RPMI7951 (cell line): ENCODE data around the genes CHPT1, WASHC3 and PARPBP.

DNA sequence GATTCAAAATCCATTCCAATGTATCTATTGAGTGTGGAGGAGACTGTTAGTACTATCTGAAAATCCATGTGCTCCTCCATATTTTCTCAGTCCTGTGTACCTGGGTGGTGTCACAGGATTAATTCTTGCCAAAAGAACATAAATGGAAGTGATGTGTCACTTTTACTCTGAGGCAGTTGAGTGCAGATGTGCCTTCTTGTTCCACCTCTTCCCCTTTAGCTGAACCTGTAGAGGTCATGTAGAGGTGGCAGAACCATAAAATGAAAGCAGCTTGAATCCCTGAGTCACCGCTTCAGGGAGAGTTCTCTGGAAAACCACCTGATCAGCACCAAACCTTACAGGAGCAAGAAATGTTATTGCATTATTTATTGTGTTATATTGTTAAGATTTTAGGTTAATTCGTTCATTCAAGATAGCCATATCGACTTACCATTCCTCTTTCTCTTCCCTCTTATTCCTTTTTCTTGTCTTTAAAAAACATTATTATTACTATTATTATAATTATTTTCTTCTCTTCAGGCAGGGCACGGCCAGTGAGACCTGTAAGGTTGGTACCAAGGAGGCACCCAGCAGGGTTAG lies 14.6 kb upstream of the SLC25A3 start:
- RAMPAGE, long total RNA = no peak

- RAMPAGE, long total RNA = no peak
Measured at GRCh38 chr12:98594813-98595574, 1.5 kb downstream of the SLC25A3 start.

DNA sequence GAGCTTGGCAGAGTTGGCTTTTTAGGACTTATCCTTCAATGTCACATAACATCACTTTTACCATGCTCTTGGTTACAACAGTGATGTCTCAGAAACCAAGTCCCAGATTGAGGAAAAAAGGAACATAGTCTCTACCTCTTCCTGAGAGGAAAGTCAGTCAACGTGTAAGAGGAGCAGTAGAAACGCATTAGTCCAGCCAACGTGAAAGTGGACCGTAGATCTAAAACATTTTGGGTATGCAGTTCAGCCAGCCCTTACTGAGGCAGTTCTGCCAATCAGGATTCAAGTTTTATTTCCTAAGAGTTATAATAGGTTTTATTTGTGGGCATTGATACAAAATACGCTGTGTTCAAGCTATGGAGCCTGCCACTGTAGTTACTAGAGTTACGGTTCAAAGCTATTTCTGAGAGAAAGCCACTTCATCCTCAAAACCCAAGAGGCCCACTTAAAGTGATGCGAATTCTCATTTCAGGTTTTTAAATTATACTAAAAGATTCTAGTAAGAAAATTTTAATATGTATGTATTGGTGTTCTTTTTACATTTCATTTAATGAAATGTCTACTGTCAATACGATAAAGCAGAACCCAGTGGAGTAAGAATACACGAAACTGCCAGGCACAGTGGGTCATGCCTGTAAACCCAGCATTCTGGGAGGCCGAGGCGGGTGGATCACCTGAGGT lies 10.0 kb downstream of the SLC25A3 start:
- RAMPAGE, long total RNA = no peak

DNA sequence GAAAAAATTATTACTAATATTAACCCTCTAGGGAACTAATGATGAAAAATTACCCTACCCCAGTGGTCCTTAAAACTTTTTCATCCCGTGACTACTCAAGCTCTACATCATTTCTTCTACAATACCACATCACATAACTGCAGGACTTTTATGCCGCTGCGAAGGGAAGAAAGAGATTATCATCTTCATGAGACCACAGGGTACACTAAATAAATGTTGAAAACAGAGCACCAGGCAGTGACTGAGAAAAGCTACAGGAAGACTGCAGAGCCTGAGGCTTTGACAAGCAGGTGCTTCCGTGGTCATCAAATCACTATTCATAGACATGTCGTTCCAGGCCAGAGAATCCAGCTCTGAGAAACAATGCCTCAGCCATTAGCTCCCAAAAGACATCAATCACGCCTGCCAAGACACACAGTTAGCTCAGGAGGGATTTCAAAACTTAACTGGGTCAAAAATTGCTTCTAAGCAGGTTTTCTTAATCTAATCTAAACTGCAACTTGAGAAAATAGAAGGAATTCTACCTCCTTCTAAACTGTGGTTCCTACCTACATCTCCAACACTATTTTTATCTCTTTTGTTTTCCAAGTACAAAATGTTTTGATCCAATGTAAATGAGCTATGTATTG lies 47.2 kb upstream of the GARIN6 start:
- RAMPAGE, long total RNA = no peak

- RAMPAGE, long total RNA = no peak
Measured at GRCh38 chr12:100329625-100330398, 27.1 kb upstream of the SLC17A8 start.

- RAMPAGE, long total RNA = no peak
Measured at GRCh38 chr12:100504683-100505353, 31.2 kb downstream of the NR1H4 start.

DNA sequence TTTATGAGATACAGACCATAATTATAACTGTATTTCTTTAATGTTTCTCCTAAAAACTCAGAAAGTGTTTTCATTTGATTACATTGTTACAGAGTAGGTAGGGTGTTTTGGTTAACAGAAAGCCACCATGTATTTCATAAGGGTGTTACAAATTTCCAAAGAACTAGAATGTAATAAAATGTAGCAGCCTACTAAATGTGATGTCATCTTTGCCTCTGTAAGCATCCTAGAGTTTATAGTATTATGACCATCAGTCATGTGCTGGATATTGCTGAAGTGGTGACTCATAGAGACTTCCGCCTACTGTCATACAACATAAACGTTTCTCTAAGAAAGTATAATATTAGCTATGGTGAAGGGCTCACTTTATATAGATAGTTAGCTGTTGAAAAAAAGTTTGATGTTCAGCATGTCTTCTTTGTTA lies 3.2 kb downstream of the GAS2L3 start:
- RAMPAGE, long total RNA = no peak

GRCh38 chr12:101146279-101146939 lies 63.6 kb downstream of the SLC5A8 start:
- RAMPAGE, long total RNA = no peak

- RAMPAGE, long total RNA = no peak
Measured at GRCh38 chr12:101597094-101597815, 2.5 kb downstream of the MYBPC1 start.

DNA sequence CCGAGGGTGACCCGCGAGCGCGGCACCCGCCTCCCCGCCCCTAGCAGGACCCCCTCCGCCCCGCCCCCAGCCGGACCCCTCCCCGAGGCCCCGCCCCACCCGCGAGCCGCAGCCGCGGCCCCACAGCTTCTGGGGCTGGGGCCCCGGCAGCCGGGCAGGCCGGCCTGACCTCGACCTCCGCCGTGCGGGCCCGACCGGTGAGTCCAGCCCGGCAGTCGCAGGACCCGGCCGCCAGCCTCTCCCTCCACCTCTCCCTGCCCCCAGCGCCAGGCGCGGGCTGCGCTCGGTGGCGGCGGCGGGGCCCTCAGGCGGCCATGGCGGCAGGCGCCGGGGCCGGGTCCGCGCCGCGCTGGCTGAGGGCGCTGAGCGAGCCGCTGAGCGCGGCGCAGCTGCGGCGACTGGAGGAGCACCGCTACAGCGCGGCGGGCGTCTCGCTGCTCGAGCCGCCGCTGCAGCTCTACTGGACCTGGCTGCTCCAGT lies at the start of gene CHPT1:
Gene CHPT1 (plus strand): TSS at position 93 of the 480 bp plus-strand sequence.
- RAMPAGE, long total RNA = no peak

DNA sequence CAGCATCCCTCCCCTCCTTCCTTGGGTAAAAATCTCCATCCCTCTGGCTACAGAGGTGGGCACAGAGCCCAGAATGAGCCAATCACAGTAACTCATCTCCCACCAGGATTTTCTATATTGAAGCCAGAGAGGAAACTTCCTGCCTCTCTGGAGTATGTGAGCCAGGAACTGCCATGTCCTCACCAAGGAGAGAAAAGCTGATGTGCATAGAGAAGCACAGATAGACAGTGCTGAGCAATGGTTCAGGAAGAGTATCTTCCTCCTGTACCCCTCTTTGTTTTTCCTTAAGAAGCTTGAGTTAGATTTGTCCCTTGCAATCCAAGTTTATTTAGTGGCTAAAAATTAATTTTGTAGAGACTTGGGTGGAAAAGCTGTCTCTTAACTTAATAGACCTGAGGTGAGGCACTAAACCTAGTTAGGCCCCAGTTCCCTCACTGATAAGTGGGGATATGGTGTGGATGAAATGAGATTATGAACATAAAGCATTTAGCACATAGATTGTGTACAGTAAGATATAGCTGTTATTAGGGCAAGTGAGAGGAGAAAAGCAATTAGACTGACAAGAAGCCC lies 3.3 kb upstream of the SYCP3 start:
- RAMPAGE, long total RNA = no peak

GRCh38 chr12:101791233-101791742 lies 39.5 kb downstream of the GNPTAB start:
- RAMPAGE, long total RNA = no peak

GRCh38 chr12:101875509-101875903 lies 1.9 kb upstream of the DRAM1 start:
- RAMPAGE, long total RNA = no peak

GRCh38 chr12:101877830-101878259 lies 465 bp downstream of the DRAM1 start:
- RAMPAGE, long total RNA = no peak

DNA sequence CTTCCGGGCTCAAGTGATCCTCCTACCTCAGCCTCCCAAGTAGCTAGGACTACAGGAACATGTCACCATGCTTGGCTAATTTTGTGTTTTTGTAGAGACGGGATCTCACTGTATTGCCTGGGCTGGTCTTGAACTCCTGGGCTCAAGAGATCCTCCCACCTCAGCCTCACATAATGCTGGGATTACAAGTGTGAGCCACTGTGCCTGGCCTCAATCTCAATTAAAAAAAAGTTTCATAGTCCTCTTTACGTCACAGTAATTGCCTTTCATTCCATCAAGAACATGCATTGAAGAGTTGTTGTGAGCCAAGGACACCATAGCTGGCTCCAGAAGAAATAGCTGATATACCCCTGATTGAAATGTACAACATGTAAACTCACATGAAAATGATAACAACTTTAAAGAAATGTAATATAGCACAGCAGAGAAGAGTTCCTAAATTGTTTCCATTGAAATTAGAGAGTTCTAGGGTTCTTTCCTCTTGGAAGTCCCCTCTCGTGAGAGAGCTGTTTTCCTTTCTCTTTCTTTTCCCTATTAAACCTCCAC lies 11.6 kb downstream of the DRAM1 start:
- RAMPAGE, long total RNA = no peak

DNA sequence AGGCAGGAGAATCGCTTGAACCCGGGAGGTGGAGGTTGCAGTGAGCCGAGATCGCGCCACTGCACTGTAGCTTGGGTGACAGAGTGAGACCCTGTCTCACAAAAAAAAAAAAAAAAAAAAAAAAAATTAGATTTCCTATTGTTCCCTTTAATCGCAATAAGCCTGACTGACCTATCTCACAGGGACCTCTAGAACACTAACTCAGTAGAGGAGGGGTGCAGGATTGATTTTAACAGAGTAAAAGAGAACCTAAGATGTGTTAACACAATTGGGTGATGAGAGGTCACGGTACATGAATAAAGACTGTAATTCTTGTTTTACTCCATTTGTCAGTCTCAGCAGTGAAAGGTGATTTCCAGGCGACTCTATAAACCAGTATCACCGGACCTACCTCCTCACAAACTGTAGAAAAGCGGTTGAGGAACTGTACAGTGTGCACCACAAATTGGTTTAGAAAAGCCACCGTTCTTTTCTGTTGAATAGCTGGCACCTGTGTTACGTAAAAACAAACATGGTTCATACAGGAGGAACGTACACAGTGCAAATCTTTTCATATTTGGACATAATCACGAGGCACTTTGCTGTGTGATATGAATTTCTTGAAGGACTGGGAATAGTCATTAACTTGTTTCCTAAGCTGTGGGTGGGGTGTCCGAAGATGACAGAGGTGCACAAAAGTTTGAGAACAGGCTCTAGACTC lies 784 bp downstream of the WASHC3 start:
- RAMPAGE, long total RNA = no peak

- RAMPAGE, long total RNA = start-site peak on the minus strand at chr12:102061978-102062031, 481 and 185 reads in 2 replicates
Measured at GRCh38 chr12:102061557-102062408, at the start of gene WASHC3. Gene WASHC3 (minus strand): TSS chr12:102061991.

DNA sequence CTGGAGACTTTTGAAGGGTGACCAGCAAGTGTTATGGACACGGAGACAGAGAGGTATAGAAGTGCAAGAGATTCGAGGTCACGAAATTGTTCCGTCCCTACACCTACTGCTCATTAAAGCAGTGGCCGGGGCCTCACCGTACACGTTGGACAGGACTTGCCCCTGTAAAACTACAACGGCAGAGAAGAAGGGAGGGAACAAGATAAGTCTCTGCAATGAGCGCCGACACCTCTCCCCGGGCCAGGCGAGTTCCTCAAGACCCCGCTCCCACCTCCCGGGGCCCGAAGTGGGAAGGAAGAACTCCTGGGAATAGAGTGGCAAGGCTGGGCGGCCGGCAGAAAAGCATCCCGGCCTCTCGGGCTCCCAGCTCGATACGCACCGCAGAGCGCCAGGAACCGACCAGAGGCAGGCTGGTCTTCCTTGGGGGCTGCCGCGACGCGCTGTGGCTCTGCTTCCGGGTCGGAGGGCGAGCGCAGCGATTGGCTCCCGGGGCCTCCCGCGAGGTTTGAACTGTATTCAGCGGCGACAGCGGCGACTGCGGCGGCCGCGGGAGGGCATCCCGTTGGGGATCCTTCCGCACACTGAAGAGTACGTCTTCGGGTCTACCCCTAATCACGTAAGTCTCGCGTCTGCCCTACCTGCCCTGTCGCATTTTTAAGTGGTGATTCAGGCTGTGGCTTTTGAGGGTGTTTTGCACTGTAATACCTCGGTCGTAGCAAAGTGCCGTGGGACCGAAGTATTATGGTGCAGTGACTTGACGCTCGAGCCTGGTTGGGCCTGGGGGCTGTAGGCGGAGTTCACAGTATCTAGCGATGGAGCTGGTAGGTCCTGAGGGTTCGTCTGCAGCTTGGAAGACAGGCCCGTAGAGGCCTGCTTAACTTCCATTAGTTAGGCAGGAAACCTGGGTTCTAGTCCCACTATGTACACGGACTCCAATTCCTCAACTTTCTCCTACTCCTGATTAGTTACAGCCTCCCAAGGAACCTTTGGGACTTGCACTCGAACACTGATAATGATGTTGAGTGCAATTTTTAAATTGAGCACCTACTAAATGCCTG lies at the start of gene PARPBP:
Gene PARPBP (plus strand): TSS at position 513 of the 1,058 bp plus-strand sequence.
- RAMPAGE, long total RNA = start-site peak on the minus strand centred at position 423 of the sequence, 45 bp wide, 83 and 49 reads in 2 replicates

DNA sequence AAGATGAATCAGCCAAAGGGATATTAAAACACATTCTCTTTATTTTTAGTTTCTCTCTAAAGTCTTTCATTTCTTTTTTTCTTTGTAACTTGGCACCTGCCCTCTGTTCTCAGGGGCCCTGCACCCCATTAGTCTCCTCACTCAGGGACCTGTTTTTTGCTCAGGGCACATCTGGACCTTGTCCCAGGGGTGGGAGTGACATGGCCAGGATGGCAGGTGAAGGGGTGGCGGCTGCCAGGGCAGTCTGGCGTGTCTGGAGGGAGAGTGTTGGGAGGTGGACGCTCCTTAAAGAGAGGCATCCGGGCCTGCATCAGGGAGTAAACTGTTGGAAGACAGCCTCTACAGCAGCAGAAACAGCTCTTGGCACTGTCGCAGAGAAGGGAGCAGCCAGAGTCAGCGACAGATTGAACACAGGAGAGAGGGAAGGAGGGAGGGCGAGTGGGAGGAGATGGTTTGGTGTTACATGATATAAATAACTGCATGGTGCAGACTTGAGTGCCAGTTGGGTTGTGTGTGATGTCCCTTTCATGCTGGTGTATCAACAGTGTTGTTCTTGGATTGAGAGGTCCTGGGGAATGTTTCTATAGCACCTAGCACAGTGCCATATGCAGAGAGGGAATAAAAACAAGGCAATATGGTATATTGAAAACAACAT lies 52.8 kb downstream of the IGF1 start:
- RAMPAGE, long total RNA = no peak

DNA sequence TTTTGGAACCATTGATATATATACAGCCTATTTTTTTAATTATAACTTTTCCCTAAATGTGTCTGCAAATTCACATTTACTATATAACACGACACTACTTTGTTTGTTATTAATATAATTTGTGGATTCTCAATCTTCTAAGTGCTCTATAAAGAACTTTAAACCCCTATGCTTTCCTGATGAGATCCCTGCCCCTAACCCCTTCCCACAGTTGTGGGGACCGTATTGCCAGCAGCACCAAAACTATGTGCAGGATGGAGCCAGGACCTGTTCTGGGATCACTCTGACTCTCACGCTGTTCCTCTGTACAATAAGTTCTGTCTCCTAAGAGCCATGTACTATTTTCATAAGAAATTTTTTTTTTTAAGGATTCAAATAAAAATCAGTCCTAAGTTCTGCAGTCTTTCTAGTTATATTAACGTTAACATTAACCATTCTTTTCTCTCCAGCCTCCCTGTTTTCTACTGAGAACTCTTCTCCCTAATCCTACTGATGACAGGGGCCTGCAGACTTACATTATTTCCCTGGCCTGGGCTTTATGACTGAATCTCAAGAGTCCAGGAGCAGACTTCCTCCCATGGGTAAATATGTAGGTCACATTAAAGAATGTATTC lies 1.1 kb downstream of the PAH start:
- RAMPAGE, long total RNA = no peak